ENCODE data around the genes TRIM73 and CCL24.

DNA sequence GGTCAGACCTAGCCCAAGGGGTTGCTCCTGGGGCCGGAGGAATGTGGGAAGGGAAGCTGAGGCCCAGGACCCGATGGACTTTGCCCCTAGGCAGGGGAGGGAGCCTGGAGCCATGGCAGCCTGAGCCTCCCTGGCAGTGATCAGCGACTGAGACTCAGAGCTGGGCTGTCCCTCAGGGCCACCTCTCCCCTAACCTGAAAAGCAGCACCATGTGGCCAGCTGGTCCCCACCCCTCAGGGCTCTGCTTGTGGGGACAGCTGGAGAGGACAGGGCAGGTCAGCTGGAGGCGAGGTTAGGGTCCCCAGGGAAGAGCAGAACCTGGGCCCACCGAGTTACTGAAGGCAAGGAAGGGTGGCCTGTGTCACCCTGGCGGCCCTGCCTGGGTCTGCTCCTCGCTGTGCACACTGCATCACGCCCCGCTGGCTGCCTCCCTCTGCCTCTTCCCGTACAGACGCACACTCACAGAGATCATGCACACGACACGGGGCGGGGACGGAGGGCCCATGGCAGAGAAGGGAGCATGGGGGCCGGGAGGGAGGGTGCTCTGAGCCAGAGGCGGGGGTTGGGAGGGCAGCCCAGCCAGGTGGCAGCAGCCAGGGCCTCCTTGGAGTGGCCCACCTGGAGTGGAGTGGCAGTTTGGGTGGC lies 16.5 kb downstream of the BUD23 start:
- PRO-cap, result no peak

DNA sequence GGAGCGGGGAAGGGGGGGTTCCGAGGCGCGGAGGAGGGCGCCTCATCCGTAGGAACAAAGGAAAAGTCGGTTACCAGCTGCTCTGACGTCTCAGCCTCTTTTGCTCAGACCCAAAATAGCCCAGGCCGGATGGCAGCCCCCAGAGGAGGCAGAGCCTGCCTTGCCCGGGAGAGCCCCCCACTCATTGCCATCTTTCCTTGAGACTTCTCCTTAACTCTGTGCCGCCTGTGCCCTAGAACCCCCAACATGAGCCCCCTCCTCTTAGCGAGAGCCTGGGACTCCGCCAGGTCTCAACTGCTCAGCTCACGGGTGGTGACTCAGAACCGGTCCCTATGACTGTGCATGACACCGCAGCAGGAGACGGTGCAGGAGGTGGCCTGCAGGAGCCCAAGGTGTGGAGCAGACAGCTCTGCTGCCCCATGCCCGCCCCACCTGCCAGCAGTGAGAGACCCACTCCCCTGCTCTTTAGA lies 13.2 kb downstream of the STX1A start:
- PRO-cap, result no peak

DNA sequence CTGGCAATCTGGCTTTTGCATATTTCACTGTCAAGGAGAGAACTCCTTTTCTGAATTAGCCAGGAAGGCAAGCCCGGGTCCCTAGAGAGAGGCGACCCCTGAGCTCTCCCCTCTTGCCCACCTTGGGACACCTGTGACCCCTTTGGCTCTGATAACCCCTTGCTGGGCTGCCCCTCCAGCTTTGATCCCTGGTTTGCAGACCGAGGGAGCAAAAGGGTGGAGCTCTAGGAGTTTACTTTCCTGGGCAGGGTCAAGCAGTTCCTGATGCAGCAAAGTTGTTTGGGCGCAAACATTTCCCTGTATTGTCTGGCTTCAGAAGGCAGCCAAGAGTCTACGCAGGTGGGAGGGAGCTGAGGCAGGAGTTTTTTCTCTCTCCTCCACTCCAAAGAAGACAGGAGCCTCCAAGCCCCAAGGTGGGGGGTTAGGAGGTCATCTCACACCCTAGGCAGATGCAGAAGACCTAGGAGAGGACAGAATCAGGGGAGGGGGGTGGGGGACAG lies 20.4 kb downstream of the TMEM270 start:
- PRO-cap, result no peak

DNA sequence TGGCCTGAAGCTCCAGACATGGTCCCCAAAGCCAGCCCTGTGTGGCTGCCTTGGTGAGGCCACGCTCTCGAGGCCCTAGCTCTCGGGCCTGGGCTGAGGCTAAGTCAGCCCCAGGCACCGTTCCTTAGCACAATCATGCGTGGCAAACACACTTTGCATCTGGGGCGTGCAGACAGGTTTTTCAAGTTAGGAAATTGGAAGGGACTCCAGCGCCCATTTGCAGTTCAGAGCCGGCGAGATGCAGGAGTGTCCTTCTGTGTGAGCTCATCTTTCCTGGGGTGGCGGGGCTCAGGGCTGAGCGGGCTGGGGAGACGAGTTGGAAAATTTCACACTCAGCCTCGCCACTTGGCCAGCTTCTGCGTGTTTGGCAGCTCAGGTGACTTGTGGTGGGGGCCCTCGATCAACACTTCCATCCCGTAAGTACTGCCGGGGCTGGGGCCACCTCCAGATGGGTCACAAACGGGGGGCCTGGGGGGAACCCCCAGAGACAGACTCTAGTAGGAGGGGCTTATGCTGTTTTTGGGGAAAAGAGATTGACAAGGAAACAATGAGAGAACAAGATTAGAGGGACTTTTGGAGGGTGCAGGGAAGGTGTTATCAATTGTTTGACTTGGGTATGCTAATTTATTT lies 55.7 kb downstream of the TMEM270 start:
- PRO-cap, result no peak

DNA sequence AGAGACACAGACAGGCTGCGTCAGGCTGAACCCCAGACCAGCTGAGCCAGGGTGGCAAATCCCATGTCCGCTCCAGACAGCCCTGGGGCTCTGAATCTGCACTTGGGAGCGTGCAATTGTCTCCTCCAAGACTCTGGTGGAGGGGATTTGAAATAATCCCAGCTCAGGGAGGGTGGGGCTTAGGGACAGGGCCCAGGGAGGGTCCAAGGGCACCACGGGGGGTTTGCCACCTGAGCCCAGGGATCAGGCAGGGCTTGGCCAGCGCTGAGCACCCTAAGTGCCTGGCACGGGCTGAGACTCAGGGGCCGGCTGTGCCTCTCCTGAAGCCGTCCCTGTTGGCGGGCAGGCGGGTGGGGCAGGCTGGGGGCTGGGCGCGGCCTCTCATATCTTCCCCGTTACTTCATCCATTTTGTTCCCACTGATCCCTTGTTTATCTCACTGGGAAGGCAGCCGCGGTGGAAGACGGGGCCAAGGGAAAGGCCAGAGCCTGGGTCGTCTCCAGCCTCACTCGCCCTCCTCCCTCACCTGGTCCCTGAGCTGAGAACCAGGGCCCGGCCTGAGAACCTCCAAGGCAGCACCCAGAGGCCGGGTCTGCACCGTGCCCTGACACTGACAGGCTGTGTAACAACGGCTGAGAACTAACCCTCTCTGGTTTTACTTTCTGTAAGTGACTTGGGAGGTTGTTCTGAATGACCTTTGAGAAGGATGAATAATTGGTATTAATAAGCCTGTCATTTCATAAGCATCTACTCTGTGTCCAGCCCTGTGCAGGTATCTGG lies 41.7 kb upstream of the ELN start:
- PRO-cap, result no peak

DNA sequence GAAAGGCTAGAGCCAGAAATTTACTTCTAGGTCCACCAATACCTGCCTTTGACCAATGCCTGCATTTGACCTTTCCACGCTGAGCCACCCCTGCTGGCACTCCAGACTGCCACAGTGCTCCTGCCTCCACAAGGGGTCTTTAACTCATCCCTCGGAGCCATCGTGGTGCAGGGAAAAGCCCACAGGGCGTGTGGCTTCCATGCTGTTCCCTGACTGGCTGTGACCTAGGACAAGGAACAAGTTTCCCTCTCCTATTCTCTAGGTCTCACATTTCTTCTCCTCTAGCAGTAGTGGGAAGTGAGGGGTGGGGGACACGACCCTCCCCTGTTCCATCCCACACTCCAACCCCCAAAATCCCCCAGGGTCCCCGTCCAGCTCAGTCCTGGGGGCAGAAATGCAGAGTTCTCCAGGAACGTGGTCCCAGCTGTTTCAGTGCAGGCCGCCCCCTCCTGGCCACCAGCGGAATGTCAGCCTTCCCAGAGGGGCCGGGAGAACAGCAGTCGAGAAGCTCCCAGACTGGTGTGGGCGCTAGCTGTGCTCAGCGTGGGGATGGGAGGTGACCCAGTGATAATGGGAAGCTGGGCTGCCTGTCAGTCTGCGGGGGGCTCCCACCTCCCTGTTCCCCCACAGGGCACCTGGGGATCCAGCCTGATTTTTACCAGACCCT lies 1.3 kb upstream of the ELN start:
- PRO-cap, result unidirectional peak, plus-strand start at position 514 of the sequence

GRCh38 chr7:74483744-74484309 lies 30.1 kb downstream of the GTF2IRD1 start:
- PRO-cap, result no peak

- PRO-cap, result no peak
Observed at GRCh38 chr7:74534873-74535645, 81.4 kb downstream of the GTF2IRD1 start.

- PRO-cap, result no peak
Observed at GRCh38 chr7:74569519-74569905, 88.0 kb upstream of the GTF2I start.

DNA sequence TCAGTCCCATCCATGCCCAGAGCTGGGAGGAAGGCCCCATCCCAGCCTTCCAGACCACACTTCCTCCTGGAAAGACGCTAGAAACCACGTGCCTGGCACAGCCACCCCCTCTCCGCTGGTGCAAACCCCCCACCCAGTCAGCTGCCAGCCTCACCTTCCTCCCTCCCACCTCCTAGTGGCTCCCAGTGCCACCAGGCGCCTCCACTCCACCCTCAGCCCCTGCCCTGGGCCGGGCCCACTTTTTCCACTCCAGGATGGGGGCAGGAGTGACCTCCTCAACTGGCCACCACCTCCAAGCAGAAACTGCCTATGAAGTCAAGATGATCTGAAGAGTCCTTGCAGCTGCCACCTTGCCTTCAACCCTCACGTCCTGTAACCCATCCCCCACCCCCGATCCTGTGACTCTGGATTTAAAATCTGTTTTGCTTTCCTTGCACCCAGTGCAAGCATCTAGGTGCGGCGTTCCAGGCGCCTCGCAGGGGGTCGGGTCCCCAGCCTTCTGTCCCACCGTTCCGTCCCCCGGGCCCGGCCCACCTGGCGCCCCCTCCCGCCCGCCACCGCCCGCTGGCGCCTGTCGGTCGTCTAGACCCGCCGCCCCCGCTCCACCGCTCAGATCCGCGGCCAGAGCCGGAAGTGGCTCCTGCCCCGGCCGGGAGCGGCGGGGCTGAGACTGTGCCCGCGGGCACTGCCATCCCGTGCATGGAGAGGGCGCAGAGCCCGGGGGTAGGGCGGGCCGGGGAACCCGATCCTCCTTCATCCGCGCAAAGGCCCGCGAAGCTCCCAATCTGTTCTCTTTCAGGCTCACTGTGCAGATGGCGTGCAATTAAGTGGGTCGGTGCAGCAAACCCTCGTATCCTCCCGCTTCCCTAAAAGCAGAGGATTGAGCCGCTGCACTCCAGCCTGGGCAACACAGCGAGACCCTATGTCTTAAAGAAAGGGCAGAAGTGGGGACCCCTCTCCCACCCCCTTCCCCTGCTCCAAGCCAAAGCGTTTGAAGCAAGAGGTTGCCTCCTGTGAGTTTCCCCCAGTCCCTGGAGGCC lies 51.2 kb upstream of the GTF2I start:
- PRO-cap, result no peak

GRCh38 chr7:74612133-74612945 lies 45.2 kb upstream of the GTF2I start:
- PRO-cap, result no peak

GRCh38 chr7:74732275-74732858 lies 41.4 kb upstream of the NCF1 start:
- PRO-cap, result no peak

DNA sequence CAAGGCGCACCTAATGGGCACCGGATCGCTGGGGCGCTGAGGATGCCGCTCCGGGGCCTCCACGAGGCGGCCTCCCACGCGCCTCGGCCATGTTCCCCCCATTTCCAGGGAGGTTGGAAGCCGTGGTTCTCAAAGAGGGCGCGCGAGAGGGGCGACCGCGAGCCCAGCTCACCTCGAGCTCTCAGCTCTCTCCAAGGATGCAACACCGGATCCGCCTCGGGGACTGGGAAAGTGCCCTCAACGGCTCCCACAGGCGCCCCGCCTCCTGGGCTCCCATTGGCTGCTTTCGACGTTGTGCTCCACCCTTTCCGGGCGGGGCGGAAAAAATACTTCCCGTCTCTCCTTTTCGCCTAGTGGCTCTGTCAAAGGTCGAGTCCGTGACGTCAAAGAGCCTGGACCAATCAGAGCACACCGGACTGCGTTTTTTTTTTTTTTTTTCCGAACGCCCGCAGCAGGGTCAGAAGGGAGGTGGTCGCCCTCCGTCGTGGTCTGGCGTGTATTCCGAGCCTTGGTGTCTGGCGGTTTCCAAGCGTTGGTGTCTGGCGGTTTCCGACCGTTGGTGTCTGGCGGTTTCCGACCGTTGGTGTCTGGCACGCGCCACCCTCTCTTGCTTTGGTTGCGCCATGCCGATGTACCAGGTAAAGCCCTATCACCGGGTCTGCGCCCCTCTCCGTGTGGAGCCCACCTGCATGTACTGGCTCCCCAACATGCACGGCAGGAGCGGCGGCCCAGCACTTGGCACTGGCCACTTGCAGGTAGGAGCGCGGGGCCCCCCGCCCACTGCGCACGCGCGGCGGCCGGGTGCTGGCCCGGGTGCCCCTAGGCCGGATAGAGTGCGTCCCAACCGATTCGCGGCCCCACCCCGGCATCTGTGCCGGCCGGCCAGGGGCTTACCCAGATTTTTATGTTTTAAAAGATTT lies 23.9 kb downstream of the SPDYE15 start:
- PRO-cap, result no peak

- PRO-cap, result no peak
Observed at GRCh38 chr7:75395544-75395821, at the start of gene TRIM73. Gene TRIM73 (plus strand): TSS chr7:75395629.

GRCh38 chr7:75617631-75618281 lies 121.0 kb downstream of the HIP1 start:
- PRO-cap, result no peak

DNA sequence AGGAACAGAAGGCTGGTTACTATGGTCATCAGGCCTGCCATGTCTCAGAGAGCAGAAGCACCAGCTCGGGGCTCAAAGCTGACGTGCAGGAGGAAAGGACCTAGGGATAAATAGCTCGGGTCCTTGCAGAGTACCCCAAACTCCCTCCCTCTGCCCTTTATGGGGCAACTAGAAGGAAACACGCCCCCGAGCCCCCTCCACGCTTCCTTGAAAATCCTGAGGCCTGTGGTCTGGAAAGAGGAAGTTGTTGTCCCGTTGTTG lies at the start of gene CCL24:
Gene CCL24, minus strand, starts transcription at position 132 of the 261 bp plus-strand sequence.
- PRO-cap, result no peak

GRCh38 chr7:75883151-75884078 lies 4.6 kb downstream of the RHBDD2 start:
- PRO-cap, result no peak

DNA sequence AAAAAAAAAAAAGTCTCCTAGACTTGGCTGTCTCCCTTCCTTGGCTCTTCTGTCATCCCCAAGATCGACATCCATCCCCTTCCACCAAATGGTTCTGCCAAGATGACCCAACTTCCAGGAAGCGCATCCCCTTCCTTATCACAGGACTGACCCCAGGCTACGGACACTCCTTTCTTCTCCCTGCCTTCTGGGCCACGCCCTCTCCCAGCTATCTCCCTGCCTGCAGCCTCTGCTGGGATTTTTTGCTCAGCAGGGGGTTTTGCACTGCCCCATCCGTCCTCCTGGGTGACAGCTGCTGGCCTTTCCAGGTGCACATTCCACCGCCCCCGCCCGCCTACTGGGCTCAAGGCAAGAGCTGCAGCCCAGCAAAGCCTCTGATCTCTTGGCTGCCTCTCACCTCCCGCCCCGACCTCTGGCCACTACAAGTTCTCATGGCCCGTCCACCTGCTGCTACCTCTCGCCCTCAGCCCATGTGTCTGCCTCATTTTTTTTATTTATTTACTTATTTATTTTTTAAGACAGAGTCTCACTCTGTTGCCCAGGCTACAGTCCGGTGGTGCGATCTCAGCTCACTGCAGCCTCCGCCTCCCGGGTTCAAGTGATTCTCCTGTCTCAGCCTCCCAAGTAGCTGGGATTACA lies 3.4 kb downstream of the TMEM120A start:
- PRO-cap, result no peak

DNA sequence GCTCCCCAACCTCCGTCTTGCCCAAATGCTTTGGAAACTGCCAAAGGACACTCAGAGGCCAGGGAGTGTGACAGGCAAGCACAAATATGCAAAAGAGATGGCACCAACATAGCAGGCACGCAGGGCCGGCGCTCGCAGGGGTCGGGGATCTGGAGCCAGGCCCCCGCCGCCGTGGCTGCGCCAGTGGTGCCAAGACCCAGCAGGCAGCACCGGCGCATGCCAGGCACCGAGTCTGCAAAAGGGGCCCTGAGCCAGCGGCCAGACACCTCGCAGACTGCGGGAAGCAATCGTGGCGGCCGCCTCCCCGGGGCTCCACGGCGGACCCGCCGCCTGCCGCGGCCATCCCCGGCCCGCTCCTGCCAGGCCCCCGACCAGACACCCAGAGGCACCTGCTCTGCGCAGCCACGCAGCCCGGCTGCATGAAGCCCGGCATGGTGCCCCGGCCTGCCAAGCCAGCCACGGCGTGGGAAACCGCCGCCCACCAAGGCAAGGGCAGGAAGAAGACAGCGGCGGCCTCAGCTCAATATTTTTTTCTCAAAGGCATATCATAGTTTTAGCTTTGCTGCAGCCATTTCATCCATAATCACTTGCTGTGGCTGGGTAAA lies 51.4 kb upstream of the SRRM3 start:
- PRO-cap, result no peak

GRCh38 chr7:76191709-76192207 lies 9.9 kb upstream of the SRRM3 start:
- PRO-cap, result no peak

Measured in left common carotid artery plus branches (tissue), 1 donor.